Caco-2 (cell line): ENCODE measurements around the gene ERGIC1.

DNA sequence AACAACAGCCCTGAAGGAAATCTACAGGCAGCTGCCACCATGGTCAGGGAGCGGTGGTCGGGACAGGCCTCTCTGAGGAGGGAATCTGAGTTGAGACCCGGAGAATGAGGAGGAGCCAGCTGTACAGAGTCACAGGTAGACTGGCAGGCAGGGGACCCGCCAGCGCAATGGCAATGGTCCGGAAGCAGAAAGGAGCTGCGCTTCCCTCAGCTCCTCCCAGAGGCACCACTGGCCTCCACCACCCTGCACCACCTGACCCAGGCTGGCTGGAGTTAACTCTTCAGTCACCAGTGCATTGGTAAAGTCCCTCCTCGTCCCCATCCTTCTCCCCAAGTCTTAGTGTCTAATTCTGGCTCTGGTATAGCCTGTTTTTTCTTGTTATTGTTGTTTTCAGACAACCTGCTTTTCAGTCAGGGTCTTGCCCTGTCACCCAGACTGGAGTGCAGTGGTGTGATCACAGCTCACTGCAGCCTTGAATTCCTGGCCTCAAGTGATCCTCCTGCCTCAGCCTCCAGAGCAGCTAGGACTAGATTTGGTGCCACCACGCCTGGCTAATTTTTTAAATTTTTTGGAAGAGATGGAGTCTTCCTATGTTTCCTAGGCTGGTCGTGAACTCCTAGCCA lies 13.3 kb downstream of the STK10 start:
- PRO-cap = unidirectional peak, minus-strand start at position 169 of the sequence
- RRBS = 77% methylated on average over 4 of the region's 10 CpGs

GRCh38 chr5:172187330-172187549 lies 784 bp downstream of the STK10 start:
- PRO-cap = no peak
- RRBS = no CpG with 5 or more reads among the region's 12 CpGs

- PRO-cap = no peak
- RRBS = no CpG with 5 or more reads among the region's 16 CpGs
These were observed 1.4 kb upstream of the STK10 start for GRCh38 chr5:172189381-172189868.

- PRO-cap = no peak
- RRBS = no CpG with 5 or more reads among the region's 29 CpGs
These were observed 72.6 kb downstream of the SH3PXD2B start for GRCh38 chr5:172381485-172382423.

GRCh38 chr5:172414465-172414884 lies 39.9 kb downstream of the SH3PXD2B start:
- PRO-cap = no peak
- RRBS = no CpG with 5 or more reads among the region's 10 CpGs

- PRO-cap = no peak
- RRBS = no CpG with 5 or more reads among the region's 16 CpGs
These were observed 30.6 kb downstream of the SH3PXD2B start for GRCh38 chr5:172423685-172424140.

DNA sequence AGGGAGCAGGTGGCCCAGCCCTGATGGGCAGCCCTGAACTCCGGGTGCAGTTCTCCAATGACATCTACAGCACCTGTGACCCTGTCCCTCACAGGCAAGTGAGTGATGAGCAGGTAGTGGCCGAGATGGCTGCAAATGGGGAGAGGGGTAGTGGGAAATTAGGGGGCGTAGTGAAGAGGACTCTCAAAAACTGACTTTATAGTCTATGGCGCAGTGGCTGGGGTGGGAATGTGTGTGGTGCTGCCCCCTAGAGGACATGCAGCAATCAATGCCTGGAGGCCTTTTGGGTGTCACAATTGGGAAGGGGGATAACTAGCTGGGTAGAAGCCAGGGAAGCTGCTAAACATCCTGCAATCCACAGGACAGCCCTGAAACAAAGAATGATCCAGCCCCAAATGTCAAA lies 3.2 kb downstream of the SH3PXD2B start:
- PRO-cap = no peak
- RRBS = no CpG with 5 or more reads among the region's 4 CpGs

GRCh38 chr5:172558841-172559514 lies 82.1 kb upstream of the NEURL1B start:
- PRO-cap = no peak
- RRBS = no CpG with 5 or more reads among the region's 24 CpGs

- PRO-cap = no peak
- RRBS = no CpG with 5 or more reads among the region's 6 CpGs
These were observed 55.9 kb upstream of the NEURL1B start for GRCh38 chr5:172585115-172585591.

- PRO-cap = no peak
- RRBS = no CpG with 5 or more reads among the region's 25 CpGs
These were observed 54.9 kb upstream of the NEURL1B start for GRCh38 chr5:172585802-172586900.

DNA sequence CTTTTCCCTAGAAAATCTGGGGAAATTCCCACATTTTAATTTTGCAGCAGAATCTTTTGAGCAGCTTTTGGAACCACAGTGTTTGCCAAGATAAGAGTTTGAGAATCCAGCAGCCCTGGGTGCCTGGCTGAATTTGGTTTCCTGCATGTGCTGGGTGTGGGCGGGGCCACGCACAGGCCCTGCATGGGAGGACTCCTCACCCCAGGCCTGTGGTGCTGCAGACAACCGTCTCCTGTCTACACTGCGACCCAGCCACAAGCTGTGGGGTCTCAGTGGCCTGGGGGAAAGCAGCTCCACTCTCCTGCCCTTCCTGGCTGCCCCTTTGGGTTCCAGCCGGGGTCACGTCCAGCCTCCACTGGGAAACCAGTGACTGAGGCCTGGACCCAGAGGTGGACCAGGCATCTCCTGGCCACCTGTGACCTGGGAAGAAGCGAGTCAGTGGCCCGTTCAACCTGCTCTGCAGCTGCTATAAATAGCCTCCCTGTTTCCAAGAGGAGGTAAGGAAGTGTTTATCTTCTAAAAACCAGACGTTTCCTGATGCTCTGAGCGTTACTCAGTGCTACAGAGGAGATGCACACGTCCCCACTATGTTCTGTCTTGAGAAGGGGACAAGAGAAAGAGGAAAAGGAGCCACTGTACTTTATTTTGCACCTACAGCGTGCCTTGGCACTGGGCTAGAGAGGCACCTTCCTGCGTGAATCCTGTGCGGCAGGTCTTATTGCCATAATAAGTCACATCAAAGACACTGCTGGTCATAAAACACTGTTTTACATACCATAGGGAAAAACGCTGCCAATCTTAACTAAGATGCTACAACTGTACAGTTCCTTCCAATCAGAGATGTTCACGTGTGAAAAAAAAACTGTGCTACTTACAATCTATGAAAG lies 47.9 kb downstream of the NEURL1B start:
- PRO-cap = no peak
- RRBS = no CpG with 5 or more reads among the region's 16 CpGs

DNA sequence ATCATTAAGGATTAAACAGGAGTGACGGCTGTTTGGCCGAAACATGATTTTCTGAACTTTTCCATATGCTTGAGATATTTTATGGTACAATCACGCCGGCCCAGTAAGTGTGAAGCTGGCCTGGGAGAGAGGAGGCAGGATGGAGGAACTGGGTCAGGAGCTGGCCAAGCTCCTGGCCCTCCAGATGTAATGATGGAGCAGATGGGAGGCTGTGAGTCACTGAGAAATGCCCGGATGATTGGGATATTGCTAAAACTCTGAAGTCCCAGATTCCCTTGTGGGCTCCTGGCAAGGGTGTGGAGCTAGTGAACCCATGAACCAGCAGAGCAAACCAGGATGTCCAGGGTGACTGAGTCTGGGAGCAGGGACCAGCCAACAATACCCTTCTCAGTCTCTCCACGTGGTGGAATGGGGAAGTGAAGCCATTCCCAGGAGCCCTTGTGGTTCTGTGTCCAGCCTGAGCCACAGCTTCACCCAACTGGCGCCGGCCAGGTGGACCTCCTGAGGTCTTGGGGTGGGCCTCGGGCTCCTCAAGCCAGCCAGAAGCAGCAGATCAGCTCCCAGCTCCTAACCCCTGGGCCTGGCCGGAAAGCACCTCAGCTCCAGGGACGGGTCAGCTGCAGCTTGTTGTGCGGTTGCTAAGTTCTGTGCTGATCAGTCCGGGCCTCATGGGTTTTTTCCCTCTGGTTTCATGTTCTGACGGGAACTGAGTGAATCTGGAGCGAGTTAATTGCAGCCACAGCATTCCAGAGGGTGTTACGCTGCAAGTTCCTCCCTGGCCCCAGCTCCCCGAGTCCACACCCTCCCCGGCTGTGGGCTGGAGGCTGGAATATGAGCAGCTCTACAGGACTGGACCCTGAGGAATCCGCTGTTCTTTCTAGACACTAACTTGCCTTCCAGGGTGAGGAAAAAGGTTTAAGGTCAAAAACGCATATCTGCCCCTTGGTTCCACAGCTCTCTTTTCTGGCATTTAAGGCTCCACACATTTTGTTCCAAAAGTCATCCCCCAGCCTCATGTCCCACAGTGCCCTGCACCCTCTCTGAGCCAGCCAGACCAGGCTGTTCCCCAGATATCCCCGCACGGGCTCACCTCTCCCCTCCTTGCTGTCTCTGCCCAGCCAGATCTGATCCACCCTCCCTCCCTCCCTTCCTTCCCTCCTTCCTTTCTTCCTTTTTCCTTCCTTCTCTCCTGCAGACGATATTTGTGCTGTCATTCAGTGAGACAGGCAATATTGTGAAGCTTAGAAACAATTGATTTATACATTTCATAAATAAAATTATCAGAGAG lies 37.5 kb downstream of the DUSP1 start:
- PRO-cap = no peak
- RRBS = 90% methylated on average over 6 of the region's 23 CpGs

GRCh38 chr5:172764865-172765977 lies 5.8 kb downstream of the DUSP1 start:
- PRO-cap = unidirectional peak, plus-strand start at chr5:172765111; bidirectional peak, plus-strand start at chr5:172765659, minus-strand start at chr5:172765301
- RRBS = no CpG with 5 or more reads among the region's 25 CpGs

DNA sequence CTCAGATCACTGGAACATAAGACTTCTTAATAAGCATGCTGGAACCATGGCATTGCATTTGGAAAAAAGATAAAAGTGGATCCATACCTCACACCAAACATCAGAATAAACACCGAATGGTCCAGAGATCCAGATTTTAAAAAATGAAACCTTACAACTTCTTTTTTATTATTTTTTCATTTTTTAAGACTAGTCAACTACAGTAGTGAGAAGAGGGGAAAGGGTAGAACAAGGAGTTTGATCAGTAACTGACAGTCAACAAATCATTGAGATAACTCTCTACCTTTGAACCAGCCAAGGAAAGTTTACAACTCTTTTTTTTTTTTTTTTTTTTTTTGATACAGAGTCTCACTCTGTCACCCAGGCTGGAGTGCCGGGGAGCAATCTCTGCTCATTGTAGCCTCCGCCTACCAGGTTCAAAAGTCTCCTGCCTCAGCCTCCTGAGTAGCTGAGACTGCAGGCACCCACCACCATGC lies 8.8 kb upstream of the DUSP1 start:
- PRO-cap = no peak
- RRBS = no CpG with 5 or more reads among the region's 3 CpGs

DNA sequence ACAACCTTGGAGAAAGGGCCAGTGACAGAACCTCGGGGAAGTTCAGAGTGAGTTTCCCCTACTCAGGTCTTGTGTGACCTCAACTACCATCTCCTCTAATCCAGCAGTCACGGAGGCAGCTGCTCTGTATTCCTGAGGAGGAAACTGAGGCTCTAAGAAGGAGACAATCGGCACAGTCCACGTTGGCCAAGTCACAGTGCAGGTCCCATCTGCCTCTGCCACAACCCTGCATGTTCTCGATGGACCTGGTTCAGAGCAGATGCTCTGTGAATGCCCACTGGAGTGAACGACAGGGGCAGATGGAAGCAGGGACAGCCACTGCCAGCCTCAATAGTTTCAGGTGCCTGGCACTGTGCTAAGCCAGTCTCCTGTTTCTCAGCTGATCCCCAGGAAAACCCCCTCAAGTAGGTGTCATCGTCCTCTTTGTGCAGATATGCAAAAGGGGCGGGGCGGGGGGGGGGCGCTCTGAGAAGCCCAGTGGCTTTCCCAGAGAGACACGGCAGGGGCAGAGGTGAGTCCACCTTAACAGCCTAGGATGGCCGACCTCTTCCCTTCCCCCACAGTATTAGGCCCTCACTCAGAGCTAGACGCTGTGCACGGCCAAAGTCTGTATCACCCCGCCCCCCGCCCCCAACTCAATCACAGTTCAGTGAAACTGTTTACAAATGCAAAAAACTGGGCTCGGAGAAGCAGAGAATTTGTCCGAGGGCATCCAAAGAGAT lies 539 bp upstream of the ERGIC1 start:
- PRO-cap = bidirectional peak, plus-strand start at position 517 of the sequence, minus-strand start at position 406 of the sequence
- RRBS = no CpG with 5 or more reads among the region's 18 CpGs

DNA sequence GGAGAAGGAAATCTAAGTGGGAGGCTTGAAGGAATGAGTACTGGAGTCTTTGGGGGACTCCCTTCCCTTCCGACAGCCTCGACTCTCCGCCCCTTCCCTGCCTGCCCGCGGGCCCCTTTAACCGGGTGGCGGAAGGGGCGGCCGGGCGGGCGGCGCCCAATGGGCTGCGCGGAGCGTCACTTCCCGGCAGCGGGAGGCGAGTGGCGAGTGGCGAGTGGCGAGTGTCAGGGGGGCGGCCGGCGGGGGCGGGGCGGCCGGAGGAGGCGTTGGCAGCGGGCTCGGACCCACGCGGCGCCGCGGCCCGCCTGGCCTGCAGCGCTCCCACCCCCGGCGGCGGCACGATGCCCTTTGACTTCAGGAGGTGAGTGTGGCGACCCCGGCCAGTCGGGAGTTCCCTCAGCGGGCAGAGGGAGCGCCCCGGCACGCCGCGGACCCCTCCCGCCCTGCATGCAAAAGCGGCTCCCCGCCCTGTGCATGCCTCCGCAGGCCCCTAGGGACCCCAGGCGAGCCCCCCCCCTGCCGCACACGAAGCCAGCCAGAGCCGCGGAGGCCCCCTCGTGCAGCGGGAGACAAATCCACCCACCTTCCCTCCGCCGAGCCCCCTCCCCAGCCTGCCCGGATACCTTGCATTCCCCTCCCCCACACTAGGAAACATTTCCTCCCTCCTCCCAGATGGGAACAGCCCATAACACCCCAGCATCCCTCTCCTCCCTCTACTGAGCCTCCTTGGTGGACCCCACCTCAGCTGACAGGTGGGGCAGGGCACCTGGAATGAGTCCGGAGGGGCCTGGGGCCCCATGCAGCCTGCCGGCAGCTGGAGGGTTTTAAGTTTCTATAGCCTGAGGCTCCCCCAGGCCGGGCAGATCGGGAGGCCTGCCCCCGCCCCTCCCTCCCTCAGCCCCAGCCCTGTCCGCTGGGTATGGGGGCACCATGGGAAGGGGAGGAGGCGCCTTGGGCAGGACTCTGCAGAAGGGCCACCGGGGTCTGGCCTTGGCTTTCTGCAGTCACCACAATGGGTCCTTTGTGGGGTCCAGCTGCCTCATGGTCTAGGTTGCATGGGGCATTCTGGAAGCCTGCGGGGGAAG lies at the start of gene ERGIC1:
Gene ERGIC1, plus strand, starts transcription at position 179 of the 1,085 bp plus-strand sequence.
- PRO-cap = bidirectional peak, plus-strand start at position 251 of the sequence, minus-strand start at position 90 of the sequence
- RRBS = 3% methylated on average over 39 of the region's 73 CpGs

DNA sequence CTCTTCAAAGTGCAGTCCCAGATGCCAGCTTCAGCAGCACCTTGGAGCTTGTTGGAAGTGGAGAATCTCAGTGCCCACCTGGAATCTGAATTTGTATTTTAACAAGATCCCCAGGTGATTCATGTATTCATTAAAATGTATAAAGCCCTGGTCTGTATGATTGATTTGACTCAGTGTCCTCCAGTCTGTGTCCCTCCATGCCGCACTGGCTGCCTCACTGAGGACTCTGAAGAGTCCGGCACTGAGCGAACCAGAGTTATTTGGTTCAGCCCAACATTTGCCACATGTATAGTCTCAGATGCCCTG lies 6.6 kb downstream of the ERGIC1 start:
- PRO-cap = no peak
- RRBS = no CpG with 5 or more reads among the region's 3 CpGs

- PRO-cap = no peak
- RRBS = no CpG with 5 or more reads among the region's 8 CpGs
These were observed 12.3 kb downstream of the ERGIC1 start for GRCh38 chr5:172846192-172846971.

DNA sequence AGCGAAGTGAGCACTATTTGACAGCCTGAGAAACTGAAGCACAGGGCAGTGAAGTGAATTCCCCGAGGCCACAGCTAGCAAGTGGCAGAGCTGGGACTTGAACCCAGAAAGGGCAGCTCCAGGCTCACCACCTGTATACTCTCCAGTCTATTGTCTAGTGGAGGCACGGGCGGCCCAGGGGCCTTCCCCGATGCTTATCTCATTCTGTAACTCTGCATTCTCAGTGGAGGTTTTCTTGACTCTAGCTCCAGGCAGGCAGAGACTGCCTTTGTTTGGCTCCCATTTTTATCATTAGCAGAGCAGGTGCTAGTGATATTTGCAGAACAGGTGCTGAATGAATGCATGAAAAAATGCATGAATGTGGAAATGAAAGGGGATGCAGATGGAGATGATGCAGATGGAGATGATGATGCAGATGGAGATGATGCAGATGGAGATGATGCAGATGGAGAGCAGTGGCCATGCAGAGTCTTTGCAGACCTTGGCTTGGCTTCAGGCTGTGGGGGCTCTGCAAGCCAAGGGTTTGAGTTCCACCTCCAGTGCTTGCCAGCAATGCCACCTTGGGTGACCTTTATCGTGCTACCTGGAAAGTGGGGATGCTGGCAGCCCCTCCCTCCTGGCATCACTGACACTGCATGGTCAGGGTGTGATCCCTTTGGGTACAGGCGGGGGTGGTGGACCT lies 32.7 kb downstream of the ERGIC1 start:
- PRO-cap = no peak
- RRBS = no CpG with 5 or more reads among the region's 7 CpGs

DNA sequence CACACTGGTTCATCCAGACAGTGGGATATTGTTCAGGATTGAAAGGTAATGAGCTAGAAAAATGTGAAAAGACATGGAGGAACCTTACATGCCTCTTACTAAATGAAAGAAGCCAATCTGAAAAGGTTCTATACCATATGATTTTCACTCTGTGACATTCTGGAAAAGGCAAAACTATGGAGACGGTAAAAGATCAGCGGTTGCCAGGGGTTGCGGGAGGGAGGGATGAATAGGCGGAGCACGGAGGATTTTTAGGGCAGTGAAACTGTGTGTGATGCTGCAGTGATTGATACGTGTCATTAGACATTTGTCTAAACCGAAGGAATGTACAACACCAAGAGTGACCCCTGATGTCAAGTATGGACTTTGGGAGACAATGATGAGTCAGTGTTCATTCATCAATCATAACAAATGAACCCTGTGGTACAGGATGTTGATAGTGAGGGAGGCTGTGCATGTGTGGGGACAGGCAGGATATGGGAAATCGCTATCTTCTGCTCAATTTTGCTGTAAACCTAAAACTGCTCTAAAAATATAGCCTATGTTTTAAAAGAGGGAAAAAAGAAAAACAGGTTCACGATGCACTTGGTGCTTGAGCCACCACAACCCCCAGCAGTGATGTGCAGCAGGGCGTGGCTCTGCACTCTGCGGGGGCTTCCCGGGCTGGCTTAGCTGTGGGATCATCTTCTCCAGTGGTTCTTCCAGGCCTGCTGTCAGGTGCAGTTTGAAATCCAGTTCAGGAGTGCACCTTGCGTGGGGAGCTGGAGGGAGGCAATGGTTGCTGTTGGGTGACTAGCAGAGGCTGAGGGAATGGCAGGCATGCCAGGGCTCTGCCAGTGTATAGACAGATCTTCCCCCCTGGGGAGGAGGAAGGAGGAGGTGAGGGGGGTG lies 34.5 kb downstream of the ERGIC1 start:
- PRO-cap = no peak
- RRBS = no CpG with 5 or more reads among the region's 13 CpGs